ENCODE measurements around the genes SBK1 and SPNS1.

GRCh38 chr16:27189197-27190093, 13.9 kb upstream of the KDM8 start:
- PRO-cap: no peak

GRCh38 chr16:27196027-27196350, 7.3 kb upstream of the KDM8 start:
- PRO-cap: no peak

DNA sequence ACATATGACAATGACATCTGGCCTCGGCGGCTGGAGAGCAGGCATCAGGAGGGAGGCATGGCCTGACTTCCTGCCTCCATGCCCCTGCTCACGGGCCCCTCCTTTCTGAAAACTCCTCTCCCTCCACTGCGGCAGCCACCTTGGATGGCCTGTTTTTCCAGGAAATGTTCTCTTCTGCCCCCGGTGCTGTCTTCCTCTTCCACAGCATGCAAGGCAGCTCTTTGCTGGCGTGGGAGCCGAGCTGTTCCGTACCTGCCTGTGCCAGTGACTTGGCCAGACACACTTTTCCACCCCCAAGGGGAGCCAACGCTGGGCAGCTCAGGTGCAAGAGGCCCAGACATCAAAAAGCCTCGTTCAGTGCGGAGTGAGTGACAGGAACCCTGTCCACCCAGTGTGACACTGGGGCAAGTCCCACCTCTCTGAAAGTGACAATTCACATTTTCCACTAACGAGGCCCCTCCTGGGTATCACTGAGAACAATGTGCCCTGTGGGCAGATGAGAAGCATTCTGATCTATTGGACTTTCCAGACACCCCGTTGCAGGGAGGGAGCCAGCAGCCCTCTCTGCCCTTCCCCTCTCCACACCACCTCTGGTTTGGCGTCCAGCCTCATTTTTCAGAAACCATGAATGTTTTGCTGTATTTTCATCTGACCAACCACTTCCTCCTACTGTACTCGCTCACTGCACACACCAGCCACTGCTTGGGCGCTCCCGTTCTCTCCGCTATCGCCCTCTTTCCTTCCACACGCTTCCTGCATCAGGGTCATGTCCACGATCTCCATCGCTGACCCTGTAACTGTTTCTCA, 31.1 kb downstream of the NSMCE1 start:
- PRO-cap: no peak

DNA sequence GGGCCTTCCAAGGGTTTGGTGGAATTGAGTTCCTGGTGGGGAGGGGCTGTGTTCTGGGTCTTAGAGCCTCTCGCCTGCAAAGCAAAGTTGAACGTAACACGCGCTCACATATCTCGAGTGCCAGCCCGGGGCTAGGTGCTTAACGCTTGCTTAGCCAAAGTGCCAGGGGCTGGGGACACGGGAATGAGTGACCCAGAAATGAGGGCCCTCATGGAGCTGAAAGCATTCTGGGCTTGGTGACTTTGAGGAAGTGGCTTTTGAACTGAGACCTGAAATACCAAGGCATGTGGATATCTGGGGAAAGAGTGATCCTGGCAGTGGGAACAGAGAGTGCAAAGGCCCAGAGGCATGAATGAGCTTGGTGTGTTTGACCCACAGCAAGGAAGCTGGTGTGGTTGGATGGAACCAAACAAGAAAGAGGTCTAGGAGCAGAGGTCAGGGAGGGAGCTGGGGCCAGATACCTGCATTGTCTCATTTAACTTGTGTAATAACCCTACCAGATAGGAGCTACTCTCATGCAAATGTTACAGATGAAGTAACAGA, 5.1 kb downstream of the IL4R start:
- PRO-cap: no peak

GRCh38 chr16:27364321-27365081, 37.5 kb upstream of the IL21R start:
- PRO-cap: no peak

GRCh38 chr16:27365268-27366093, 36.5 kb upstream of the IL21R start:
- PRO-cap: no peak

DNA sequence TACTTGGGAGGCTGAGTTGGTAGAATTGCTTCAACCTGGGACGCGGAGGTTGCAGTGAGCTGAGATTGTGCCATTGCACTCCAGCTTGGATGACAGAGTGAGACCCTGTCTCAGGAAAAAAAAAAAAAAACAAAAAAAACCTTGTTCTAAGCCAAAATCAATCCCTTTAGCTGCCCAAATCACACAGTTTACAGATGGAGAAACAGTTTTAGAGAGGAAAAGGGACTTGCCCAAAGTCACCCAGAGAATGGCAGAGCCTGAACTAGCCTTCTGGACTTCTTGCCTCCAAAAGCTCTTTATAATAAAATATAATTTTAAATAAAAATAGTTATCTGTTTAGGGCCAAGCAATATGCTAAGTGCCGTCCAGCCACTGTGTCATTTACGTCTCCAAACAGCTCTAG, 35.6 kb upstream of the IL21R start:
- PRO-cap: no peak

DNA sequence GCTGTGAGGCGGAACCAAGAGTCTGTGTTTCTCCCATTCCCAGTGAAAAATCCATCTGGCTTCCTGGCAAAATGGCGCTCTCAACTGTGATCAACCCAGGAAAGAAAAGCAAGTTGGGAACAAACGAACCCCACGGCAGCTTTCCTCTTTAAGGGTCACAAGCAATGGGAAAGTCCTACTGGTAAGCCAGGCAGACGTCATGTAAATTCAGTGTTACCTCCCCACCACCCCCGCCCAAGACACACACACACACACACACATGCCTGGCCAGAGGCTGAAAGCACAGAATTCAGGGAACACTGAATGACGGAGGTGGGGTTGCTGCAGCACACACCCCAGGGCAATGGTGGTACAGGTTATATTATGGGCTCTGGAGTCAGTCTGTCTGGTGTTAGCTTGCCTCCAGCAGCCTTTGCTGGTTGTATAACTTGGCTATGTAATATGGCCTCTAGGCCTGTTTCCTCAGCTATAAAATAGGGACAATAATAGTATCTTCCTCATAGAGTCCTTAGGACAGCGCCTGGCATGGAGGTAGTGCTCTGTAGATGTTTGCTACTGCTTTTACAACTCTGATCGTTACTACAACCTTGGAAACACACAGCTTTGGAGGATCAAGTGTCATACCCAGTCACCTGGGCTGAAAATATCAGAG, 31.6 kb downstream of the GTF3C1 start:
- PRO-cap: no peak

GRCh38 chr16:28292266-28292919, at the start of gene SBK1:
TSS of gene SBK1 (plus strand) at chr16:28292525.
- PRO-cap: unidirectional peak, plus-strand start at chr16:28292440

DNA sequence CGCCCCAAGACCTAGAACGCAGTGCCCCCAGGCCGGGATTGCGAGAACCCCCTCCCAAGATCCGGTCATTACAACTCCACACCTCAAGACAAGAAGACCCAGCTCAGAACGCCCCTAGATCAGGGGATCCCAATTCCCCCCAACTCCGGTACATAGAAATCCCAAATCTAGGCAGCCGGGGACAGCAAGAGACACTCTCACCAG, 497 bp downstream of the SBK1 start:
- PRO-cap: no peak

- PRO-cap: no peak
Observed at GRCh38 chr16:28526522-28526857, 12.3 kb downstream of the NUPR1 start.

- PRO-cap: no peak
Observed at GRCh38 chr16:28825263-28825784, 2.5 kb downstream of the ATXN2L start.

GRCh38 chr16:28875168-28875999, 2.9 kb upstream of the ATP2A1 start:
- PRO-cap: no peak

DNA sequence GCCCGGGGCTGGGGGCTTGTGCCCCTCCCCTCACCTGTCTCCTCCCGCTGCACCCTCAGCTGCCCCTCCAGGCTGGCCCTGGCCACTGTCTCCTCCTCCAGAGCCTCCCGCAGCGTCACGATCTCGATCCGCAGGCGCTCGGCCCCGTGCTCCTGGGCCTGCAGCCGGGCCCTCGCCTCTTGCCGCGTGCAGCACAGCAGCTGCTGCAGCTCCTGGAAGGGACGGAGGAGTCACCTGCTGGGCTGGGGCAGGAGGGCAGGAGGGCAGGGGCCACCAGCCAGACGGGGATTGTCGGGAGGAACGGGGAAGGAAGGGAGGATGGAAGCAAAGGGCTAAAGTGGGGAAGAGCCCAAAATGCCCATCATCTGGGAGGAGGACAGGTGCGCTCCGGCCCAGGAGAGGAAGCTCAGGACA, 19.0 kb downstream of the RABEP2 start:
- PRO-cap: no peak

DNA sequence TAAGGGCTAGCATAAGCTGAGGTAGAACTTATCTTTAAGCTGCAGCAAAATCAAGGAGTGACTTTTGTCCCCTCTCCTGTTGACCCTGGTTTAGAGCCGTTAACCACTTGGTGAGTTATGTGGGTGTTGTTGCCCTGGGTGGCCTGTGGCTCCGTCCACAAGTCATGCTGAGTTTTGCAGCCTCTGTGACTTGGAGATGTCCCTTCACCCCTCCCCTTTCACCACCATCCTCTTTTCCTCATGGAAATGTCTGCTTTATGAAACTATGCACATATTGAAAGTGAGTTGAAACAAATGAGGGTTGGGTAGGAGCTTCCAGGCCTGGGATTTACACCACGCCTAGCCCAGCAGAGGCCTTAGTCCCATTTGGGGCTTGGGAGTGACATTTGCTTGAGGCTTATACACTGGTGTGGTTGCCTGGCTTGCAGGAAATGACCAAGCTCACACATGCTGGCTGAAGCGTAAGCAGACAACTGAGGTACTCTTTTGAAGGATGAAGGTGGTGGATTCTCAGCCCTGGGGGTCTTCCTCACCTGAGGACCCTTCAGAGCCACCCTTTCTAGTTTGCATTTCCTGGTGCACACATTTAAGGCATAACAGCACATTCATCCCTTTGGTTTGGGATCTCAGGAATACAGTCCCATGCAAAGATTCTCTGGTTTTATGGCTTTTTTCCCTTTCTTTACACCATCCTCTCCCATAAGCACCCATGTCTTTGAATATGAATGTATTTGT, 10.5 kb upstream of the SPNS1 start:
- PRO-cap: no peak

- PRO-cap: bidirectional peak, plus-strand start at chr16:28974804, minus-strand start at chr16:28974628
Observed at GRCh38 chr16:28973852-28974998, at the start of gene SPNS1. TSS of gene SPNS1 (plus strand) at chr16:28974778.

- PRO-cap: no peak
Observed at GRCh38 chr16:28986226-28986621, 1.4 kb downstream of the LAT start.

DNA sequence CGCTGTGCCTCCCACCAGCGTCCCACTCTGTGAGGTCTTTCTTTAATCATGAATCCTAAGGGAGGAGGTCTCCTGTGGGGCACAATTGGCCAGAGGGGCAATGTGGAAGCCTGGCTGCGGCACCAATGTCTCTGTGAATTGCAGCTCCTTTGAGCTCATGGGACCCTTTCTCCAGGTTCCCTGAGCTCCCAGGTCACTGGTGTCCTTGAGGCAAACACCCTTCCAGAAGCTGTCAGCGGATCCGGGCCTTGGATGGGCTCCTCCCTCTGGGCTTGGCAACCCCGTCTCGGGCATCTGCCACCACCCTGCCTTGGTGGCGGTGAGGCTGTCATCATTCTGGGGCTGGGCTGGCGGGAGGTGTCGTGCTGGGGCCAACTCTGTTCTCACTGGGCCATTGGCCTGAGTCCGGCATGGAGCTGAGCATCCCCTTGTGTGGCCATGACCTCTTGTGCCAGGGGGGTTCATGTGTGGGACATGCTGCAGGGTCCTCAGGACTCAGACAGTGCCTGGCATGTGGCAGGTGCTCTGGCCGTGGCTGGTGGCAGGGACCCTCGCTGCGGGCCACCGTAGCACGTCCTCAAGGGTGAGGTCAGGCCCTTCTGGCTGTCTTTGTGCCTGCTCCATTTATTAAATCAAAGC, 197.6 kb downstream of the LAT start:
- PRO-cap: no peak

GRCh38 chr16:29273025-29273492, 133.5 kb downstream of the NPIPB11 start:
- PRO-cap: no peak

- PRO-cap: no peak
Observed at GRCh38 chr16:29321504-29322111, 84.9 kb downstream of the NPIPB11 start.